ENCODE measurements around a stretch of chrX.

- PRO-cap, result no peak
Measured at GRCh38 chrX:107753045-107753969, 22.3 kb downstream of the TSC22D3 start.

DNA sequence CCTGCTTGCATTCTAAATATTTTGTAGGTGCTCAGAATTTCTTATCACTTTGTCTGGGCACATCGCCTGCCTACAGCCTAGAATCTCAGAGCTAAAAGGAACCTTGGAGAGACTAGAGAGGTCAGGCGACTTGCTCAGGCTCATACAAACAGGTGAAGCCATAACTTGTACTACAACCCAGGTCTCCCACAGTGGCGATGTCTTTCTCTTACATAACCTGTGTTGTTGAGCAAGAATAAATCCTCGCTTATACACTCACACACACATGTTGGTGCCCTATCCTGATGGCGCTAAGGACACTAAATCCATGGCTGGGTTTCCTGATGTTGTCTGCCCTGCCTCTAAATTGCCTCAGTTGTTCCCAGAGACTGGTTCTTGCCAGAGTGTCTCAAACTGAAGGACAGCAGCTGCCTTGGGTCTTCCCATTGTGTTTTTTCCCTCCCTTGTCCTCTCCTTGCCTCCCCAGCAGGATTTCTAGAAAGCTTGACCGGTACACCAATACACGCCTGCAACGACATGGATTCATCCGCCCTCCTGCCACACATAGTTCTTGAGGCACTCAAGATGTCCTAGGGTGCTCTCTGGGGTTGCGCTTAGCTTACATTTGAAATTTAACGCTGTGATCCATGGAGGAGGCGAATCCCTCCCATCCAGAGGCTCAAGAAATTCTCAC is 1.6 kb downstream of the TSC22D3 start:
- PRO-cap, result no peak

DNA sequence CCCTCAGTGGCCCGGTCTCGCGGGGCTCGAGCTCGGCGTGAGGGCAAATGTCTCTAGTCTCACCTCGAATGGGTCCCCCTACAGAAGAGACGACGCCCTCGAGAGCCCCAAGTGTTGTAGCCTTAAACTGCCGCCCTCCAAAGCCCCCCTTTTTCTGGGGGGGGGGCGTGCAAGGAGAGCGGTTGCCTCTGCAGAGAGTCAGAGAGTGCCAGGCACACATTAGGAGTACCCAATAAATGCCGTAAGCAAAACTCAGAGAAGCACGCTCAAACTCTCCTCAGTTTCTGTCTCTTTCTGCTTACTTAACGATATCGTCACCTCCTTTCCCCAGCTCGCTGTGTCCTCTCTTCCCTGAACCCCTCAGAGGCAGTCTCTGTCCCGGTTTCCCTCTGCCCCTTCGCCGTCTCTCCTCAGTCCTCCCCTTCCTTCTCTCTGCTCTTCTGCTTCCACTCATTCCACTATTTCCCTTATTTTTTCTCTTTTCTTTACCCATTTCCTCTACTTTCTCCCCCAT is 751 bp upstream of the TSC22D3 start:
- PRO-cap, result no peak

DNA sequence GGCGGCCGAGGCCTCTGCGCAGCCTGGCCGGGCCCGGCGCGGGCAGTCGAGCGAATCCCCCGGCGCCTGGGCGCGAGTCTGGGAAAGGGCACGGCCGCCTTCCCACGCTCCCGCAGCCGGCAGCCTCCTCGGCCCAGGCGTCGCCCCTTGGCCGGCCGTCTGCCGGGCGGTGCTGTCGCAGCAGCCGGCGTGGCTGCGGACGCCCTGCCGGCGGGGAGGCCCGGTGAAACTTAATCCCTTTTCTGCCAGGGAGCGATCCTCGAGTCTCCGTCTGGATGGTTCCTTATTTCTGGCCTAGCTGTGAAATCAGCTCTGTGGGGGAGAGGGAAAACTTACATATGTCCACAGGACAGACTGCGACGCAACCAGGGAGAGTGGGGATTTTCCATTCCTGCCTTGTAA is 1.0 kb downstream of the MID2 start:
- PRO-cap, result unidirectional peak, minus-strand start at position 80 of the sequence; unidirectional peak, minus-strand start at position 161 of the sequence; unidirectional peak, minus-strand start at position 308 of the sequence

DNA sequence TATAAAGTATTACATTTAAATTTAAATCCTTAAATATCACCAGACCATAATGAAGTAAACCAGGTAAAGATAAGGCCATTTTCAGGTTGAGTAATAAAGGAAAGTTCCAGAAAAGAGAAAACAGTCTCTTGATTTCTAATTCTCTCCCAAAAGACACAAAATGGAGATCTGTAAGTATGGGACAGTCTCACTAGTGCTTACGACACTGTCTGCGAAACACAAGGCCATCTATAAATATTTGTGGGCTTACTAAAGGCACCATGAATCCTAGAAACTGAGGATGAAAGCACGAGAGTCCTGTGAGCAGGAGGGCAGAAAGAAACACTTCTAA is 943 bp downstream of the PSMD10 start:
- PRO-cap, result no peak

GRCh38 chrX:108221138-108221591 is 129.6 kb downstream of the ATG4A start:
- PRO-cap, result no peak

- PRO-cap, result no peak
Measured at GRCh38 chrX:109774574-109775137, 41.6 kb upstream of the ACSL4 start.

DNA sequence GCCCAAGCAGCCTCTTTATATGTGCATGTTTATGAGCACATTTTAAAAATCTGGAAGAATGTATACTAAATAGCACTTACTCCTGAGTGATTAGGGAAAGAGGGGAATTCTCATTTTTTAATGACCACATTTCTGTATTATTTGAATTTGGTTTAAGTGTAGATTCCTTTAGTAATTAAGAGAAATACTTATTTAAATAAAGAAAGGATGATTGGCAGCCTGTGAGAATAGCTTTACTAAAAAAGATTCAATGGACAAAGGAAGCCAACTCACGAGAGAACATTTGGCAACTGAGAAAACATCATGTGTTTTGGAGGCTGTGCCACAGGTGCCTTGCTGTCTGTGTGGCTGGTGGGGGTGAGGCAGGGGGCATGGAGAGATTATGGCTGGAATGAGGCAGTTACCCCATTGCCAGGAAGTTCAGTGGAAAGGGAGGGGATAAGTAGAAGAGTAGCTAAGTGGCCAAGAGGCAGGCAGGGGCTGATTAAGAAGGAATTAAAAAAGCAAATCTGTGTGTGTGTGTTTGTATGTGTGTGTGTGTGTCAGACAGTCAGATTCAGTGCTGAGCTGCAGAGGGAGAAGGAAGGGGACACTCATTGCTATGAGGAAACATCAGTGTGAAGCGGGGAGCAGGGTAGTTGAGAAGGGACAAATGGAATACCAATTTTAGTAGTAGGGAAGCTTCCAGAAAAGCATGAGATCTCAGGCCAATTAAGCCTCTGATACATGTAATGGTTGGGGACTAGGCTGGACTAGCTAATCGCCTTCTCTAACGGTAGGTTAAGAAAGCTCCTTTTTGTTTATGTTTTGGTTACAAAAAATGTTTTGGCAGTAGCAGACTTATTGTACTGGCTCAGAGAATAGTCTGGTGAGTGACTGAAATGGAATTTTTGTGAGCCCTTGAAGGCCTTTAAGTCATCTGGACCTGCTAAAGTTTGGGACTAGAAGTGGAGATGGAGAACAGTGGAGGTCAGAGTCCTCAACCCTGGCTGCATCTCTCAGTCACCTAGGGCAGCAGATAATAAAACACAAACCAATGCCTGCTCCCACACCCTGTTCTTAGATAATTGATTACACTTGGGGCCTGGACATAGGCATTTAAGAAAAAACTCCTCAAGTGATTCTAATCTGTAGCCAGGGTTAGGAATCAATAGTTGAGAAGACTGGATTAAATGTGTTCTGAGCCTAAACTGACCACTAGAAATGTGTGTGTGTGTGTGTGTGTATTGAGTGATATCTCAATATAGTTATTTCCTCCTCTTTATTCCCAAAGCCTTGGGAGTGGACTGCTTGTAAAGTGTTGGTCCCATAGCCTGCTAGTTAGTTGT is 18.5 kb downstream of the TMEM164 start:
- PRO-cap, result no peak

DNA sequence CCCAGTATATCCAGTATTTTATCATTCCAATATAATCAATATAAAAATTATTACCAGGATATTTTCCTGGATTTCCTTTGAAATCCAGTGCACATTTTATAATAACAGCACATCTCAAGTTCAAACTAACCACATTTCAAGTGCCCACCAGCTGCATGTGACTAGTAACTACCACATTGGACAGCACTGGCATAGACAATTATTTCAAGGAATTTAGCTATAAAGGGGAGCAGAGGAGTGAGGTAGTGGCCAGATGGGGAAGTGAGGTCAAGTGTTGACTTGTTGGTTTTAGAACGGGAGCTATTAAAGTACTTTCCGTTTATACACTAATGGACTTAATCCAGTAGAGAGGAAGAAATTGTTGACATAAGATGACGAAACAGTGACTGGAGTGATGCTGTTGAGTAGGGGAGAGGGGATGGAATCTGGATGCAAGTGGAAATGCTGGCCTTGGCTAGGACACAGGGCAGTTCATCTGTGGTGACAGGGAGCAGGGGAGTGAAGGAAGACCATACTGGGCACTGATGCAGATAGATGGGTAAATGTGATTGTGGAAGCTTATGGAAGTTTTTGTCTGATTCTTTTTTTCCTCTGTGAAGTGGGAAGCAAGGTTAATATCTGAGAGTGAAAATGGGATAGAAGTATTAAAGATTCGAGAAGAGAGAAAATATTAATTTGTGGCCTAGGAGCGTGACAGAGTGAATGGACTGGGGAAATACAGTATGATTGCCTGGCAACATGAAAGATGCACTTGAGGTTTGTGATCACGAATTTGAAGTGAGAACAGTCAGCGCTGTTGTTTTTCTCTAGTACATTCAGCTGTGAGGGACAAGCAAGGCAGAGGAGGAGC is 154.3 kb downstream of the AMMECR1 start:
- PRO-cap, result no peak

- PRO-cap, result no peak
Measured at GRCh38 chrX:110478188-110478515, 42.5 kb upstream of the TDGF1P3 start.

- PRO-cap, result no peak
Measured at GRCh38 chrX:111749445-111749817, 68.5 kb downstream of the ALG13 start.

GRCh38 chrX:112212819-112213169 is 130.0 kb downstream of the RTL4 start:
- PRO-cap, result no peak

GRCh38 chrX:112818767-112819049 is 21.9 kb downstream of the AMOT start:
- PRO-cap, result no peak

DNA sequence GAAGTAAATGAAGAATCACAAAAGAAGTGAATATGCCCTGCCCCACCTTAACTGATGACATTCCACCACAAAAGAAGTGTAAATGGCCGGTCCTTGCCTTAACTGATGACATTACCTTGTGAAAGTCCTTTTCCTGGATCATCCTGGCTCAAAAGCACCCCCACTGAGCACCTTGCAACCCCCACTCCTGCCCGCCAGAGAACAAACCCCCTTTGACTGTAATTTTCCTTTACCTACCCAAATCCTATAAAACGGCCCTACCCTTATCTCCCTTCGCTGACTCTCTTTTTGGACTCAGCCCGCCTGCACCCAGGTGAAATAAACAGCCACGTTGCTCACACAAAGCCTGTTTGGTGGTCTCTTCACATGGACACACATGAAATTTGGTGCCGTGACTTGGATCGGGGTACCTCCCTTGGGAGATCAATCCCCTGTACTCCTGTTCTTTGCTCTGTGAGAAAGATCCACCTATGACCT is 117.1 kb upstream of the HTR2C start:
- PRO-cap, result no peak

- PRO-cap, result no peak
Measured at GRCh38 chrX:115229587-115230136, 4.2 kb downstream of the LRCH2 start.

DNA sequence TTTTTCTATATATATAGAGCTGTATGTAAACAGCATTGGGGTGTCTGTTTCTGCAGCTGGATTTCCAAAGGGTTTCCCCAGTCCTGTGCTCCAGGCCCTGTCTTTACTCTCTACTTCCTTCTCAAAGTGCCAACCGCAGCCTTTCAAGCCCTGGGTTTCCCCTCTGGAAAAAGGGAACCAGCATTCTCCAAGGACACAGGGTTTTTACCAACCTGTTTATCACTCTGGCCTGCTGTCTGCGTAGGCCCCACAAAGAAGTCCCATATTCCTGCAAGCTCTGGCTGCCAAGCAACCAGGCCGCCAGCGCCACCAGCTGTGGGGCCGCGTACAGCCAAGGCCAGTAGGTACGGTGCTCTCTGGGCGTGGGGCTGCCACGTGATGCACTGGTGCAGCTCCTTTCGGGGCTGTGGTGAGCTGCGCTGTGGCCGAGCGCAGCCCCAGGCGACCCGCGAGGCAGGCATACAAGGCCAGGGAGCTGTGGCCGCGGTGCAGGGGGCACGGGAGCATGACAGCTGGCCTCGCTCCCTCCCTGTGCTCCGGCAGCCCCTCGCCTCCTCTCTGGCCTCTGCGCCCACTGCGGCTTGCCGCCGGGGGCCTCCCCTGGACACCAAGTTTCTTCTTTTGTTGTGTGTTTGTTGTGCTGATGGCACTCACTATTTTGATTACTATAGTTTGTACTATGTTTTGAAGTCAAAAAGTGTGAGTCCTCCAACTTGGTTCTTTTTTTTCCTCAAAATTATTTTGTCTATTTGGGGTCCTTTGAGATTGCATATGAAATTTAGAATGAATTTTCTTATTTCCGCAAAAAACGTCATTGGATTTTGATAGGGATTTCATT is 22.2 kb downstream of the LUZP4 start:
- PRO-cap, result no peak

GRCh38 chrX:115592301-115592798 is 31.4 kb downstream of the PLS3 start:
- PRO-cap, result no peak

DNA sequence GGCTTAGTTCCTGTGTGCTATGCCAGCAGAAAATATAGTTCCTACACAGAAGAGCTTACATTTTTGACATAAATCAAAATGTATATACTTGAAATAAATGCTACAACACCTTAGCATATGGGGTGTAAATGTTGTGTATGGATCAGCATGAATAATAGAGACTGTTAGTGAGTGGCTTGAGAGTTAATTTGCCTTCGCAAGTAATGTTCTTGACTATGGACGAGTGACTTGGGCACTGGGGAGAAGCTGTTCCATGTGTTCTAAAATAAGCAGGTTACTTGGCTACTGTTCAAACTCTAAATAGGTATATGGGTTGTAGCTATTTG is 32.0 kb downstream of the PLS3 start:
- PRO-cap, result no peak

- PRO-cap, result no peak
Measured at GRCh38 chrX:115616766-115617362, 55.9 kb downstream of the PLS3 start.

DNA sequence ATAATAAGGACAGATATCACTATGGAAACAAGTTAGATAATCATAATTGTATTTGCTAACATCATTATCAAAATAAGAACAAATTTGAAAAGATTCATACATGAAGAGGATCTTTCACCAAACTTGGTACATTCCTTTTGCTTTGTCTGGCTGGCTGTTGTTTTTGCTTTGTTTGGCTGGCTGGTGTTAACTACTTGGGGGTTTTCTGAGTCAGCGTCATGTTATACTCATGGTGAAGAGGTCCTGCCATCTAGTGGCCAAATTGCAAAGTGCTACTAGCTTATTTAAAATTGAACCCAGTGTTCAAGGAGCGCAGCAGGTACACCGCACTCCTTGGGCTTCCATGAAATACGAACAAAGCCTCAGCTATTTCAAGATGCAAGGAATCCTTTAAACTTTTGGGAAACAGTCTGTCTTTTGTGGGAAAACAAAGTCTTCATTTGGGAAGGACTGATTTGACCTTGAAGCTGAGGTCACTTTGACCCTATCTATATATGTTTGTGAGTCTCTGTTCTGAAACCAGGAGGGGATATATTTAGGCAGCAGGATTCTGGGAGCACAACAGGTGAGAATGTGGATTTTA is 129.7 kb downstream of the PLS3 start:
- PRO-cap, result unidirectional peak, minus-strand start at position 157 of the sequence; unidirectional peak, minus-strand start at position 196 of the sequence